ENCODE measurements around a stretch of chr10.

GRCh38 chr10:103600002-103600598 is 106.6 kb downstream of the NEURL1 start:
- PRO-cap = no peak
- RRBS = no CpG with 5 or more reads among the region's 12 CpGs

DNA sequence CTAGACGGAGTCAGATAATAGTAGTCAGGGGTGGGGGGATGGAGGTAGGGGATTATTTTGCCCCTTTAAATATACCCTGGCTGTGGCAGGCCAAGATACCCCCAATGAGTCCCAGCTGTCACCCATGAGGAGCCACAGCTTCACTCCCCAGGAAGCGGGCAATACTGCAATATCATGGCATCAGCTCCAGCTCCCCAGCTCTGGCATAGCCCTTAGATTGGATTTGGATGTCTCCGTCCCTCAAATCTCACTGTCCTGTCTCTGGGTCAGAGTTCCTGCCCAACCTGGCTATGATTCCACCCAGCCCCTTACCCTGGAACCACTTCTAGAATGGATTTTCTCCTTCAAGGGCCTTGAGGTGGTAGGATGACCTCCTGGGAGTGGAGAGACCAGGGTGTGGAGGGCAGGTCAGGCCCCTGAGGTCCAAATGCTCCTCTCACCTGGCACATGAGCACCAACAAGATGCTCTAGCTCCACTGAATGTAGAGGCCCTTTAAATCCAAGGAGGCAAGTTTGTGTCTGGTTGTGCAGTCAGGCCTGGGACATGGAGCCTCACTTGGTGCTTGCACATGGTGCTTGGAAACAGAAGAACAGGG is 153.6 kb downstream of the NEURL1 start:
- PRO-cap = no peak
- RRBS = no CpG with 5 or more reads among the region's 3 CpGs

- PRO-cap = no peak
- RRBS = no CpG with 5 or more reads among the region's 7 CpGs
Measured at GRCh38 chr10:103658358-103658776, 164.9 kb downstream of the NEURL1 start.

- PRO-cap = no peak
- RRBS = no CpG with 5 or more reads among the region's 5 CpGs
Measured at GRCh38 chr10:103811892-103812315, 43.5 kb downstream of the SH3PXD2A start.

GRCh38 chr10:103836449-103836775 is 19.0 kb downstream of the SH3PXD2A start:
- PRO-cap = no peak
- RRBS = no CpG with 5 or more reads among the region's 1 CpG

DNA sequence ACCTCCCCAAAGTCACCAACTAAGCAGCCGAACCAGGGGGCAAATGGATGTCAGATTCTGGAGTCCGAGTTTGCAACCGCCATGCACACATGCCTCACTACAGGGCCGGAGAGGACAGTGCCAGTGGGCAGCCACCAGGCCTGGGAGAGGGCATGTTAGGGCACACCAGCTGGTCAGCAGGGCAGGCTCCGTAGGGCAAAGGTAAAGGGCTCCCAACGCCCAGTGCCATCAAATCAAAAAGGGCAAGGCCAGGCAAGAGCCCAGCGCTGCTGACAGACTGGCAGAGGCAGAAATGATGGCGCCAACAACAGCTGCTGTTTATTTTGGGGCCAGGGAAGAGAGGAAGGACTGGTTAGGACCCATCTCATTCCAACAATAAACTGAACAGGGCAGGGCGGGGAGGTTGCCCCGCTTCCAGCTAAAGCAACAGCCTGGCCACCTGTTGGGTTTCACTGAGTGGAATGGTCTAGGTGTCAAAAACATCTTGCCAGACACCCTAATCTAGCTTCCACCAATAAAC is 15.5 kb downstream of the SH3PXD2A start:
- PRO-cap = no peak
- RRBS = no CpG with 5 or more reads among the region's 10 CpGs

GRCh38 chr10:103840309-103840879 is 15.0 kb downstream of the SH3PXD2A start:
- PRO-cap = no peak
- RRBS = 95% methylated on average over 5 of the region's 14 CpGs

- PRO-cap = bidirectional peak, plus-strand start at chr10:103894832, minus-strand start at chr10:103894611
- RRBS = no CpG with 5 or more reads among the region's 4 CpGs
Measured at GRCh38 chr10:103894241-103894935, 23.6 kb downstream of the STN1 start.

DNA sequence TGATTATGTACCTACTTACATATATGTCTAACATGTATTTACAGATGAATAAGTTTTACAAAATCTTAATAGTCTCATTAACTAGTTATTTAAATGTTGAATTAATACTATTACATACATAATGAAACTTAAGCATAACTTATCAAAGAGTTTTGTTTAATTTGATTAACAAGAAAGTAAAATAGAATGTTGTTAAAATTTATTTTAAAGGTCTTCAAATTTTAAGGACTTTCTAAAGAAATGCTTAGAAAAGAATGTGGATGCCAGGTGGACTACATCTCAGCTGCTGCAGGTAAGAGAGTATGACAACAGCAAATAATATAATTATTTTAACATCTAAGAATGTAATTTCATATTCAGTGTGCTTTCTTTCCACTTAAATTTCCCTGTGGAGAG is 32.7 kb downstream of the SLK start:
- PRO-cap = no peak

DNA sequence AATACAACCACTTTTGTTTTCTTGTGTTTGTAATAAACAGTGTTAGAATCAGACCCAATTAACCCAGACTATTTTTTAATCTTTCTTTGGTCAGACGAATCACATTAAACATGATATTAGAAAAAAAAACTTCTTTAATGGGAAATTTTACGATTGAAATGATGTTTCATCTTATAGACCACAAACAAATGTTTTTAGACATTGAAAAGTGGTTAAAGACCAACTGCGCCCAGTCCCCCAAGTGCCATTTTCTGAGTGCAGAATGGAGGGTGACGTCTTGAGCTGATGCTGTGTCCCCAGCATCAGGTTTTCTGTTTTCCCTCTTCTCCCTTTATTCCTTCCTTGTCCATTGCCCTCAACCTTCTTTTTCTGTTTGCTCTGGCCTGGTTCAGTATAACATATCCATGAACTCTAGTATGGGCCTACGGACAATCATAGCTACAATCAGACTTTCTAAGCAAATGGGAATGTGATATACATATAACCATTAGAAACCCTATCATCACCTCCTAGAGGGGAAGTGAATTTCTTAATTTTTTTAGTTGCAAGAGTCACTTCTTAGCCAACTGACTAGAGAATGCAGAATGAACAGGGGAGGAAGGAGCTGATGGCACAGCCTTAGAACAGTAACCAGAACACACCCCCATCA is 54.4 kb downstream of the COL17A1 start:
- PRO-cap = no peak
- RRBS = no CpG with 5 or more reads among the region's 5 CpGs

DNA sequence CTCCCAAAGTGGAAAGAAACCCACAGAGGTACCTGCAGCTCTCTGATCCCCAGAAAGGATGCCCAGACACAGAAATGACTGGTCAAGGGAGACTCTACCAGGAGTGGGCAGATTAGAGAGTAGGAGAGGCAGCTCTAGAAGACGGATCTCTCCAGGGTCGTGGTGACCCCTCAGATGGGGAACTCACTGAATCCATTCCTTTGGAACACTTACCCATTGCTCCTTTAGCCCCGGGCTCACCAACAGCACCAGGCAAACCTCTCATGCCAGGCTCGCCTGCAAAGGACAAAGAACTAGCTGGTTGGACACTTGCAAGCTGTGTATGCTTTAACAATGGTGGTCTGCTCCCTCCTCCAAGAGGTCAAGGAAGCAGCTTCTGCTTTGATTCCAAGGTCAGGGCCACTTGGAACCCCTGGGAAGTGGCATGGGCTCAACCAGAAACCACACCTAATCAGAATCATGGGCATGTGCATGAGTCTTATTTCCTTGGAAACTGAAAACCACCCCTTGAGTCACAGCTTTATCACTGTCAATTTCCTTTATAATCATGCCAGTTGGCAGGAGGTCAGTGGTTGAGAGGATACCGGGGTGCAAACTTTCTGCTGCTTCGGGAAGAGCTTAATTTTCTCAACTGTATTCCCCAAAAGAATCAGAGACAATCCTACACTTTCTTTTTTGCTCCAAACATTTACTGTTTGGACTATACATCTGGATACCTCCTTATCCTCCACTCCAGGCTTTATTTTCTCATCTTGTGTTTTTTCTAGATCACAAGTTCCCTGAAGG is 36.3 kb downstream of the COL17A1 start:
- PRO-cap = bidirectional peak, plus-strand start at position 550 of the sequence, minus-strand start at position 284 of the sequence
- RRBS = no CpG with 5 or more reads among the region's 6 CpGs

DNA sequence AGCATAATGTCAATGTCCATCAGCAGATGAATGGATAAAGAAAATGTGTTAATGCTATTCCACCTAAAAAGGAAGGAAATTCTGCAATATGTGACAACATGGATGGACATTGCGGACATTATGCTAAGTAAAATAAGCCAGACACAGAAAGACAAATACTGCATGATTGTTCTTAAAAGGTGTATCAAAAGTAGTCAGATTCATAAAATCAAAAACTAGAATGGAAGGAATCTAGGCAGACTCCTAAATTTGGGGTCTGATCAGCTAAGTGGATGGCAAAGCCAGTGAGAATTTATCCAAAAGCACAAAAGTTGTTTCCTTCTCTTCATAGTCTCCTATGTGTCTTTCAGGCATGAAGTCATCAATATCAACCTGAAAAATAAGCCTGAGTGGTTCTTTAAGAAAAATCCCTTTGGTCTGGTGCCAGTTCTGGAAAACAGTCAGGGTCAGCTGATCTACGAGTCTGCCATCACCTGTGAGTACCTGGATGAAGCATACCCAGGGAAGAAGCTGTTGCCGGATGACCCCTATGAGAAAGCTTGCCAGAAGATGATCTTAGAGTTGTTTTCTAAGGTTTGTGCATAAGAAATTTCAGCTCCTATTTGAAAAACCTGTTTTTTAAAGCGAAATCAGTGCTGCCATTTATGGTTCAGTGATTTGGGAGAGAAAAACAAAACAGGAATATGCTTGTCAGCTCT is 4.7 kb downstream of the GSTO1 start:
- PRO-cap = no peak
- RRBS = no CpG with 5 or more reads among the region's 4 CpGs

- PRO-cap = no peak
- RRBS = no CpG with 5 or more reads among the region's 3 CpGs
Measured at GRCh38 chr10:104267001-104267677, 1.8 kb upstream of the GSTO2 start.

DNA sequence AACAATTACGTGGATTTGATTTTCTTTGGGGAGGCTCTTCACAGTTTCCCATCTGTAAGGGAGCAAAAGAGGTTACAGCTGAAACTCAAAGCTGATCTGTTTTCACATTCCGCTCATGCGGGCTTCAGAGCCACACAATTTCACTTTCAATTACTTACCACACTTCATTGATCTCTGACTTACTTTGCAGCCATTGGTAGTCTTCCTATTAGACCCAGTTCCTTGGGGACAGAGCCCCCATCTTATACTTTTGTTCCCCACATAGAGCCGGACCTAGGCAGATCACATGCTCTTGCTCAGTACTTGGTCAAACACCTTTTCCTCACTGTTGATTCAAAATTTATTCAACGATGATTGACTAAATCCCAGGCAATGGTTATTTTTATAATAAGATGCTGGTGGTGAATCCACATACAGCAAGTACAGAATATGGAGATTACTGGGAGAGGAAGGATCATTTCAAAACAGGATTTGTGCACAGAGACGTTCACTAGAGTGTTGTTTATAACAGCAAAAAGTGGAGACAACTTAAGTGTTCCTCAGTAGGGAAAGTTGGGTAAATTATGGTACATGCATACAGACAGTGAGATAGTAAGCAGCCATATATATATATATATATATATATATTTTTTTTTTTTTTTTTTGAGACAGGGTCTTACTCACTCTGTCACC is 29.4 kb downstream of the ITPRIP start:
- PRO-cap = no peak
- RRBS = no CpG with 5 or more reads among the region's 6 CpGs

DNA sequence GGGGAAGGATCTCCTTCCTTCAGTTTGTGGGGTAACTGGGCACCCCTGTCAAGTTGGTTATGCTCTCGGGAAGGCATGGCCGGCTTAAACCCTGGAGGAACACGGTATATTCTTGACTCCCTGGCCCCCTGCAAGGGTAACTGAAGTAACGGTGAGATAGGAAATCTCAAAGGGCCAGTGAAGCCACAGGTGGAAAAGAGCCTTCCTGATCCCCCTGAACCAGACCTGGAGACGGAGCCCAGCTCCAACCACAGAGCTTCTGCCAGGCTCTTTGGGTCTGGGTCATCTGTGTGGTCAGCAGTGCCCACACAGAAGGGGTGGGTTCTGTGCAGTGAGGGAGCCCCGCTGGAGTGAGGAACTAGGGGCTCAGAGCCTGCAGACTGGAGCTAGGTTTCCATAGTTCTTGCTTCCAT is 25.5 kb downstream of the ITPRIP start:
- PRO-cap = no peak
- RRBS = no CpG with 5 or more reads among the region's 6 CpGs

GRCh38 chr10:104332294-104333090 is 5.8 kb downstream of the ITPRIP start:
- PRO-cap = no peak
- RRBS = no CpG with 5 or more reads among the region's 10 CpGs

DNA sequence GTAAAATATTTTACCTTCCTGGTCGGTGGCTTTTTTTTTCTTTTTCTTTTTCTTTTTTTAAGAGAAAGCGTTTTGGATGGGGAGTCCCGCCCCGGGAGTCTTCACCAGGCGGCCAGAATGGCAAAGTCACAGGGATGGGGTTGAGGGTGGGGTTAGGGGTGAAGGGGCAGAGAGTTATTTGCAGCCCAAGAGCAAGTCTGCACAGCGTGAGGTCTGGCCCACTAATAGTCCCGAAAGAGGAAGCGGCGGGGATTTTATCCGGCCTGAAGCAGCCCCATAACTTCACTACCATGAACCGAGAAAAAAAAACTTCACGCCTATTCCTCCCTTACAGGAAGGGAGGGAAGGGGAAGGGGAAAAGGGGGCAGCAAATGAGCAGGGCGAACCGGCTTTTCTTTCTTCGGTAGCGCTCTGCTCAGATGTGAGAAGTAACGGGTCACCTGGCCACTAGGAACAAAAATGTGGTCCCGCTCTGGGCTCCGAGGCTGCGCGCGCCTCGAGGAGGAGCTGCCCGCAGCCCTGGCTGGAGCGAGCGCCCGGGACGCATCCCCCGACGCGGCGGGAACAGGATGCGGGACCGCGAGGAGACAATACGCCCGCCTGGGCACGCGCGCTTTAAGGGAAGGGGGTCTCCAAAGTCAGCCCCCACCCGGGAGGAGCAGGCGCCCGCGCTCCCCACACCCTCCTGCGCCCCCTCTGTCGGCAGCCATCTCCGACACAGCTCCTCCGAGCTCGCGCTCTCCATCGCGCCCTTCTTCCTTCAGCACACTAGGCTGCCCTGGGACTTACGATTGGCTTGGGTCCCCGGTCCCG is 602 bp downstream of the ITPRIP start:
- PRO-cap = bidirectional peak, plus-strand start at position 482 of the sequence, minus-strand start at position 229 of the sequence; bidirectional peak, plus-strand start outside the sequence, minus-strand start at position 770 of the sequence
- RRBS = 0% methylated on average over 1 of the region's 55 CpGs

- PRO-cap = no peak
- RRBS = no CpG with 5 or more reads among the region's 20 CpGs
Measured at GRCh38 chr10:104339056-104339455, 791 bp upstream of the ITPRIP start.

GRCh38 chr10:104639304-104639928 is 1.7 kb upstream of the SORCS3 start:
- PRO-cap = no peak
- RRBS = no CpG with 5 or more reads among the region's 24 CpGs

- PRO-cap = no peak
- RRBS = no CpG with 5 or more reads among the region's 20 CpGs
Measured at GRCh38 chr10:104642255-104642579, 1.1 kb downstream of the SORCS3 start.